H7 (cell line): ENCODE measurements around the gene SKIDA1.

- RAMPAGE, long total RNA: no peak
Observed at GRCh38 chr10:20085697-20085923, 269.4 kb downstream of the PLXDC2 start.

DNA sequence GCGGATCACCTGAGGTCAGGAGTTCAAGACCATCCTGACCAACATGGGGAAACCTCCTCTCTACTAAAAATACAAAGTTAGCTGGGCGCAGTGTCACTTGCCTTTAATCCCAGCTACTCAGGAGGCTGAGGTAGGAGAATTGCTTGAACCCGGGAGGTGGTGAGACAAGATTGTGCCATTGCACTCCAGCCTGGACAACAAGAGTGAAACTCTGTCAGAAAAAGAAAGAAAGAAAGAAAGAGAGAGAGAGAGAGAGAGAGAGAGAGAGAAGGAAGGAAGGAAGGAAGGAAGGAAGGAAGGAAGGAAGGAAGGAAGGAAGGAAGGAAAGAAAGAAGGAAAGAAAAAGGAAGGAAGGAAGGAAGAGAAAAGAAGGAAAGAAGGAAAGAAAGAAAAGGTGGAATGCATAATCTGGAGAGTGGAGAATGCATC lies 345.6 kb downstream of the PLXDC2 start:
- RAMPAGE, long total RNA: no peak

DNA sequence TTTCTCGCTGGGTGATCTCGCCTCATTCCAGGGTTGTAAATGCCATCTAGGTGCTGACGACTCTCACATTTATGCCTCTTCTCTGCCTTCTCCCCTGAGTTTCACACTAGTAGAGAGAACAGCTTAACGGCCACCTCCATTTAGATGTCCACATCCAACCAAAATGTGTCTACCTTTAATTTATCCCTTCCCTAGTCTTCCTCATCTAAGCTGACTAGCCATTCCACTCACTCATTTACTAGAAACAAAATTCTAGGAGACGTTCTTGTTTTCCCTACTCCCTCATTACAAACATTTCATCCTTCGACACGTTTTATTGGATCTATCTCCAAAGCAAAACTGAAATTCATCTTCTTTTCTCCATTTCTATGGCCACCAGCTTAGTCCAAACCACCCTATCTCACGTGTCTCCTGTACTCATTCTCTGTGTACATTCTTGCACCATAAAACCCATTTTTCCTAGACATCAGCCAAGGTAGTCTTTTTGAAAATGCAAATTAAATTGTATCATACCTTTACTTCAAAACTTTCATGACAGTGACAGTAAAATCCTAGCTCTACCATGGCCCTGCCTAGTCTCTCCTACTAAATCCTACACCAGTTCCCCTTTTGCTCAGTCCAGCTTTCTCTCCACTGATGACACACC lies 33.0 kb upstream of the NEBL start:
- RAMPAGE, long total RNA: no peak

DNA sequence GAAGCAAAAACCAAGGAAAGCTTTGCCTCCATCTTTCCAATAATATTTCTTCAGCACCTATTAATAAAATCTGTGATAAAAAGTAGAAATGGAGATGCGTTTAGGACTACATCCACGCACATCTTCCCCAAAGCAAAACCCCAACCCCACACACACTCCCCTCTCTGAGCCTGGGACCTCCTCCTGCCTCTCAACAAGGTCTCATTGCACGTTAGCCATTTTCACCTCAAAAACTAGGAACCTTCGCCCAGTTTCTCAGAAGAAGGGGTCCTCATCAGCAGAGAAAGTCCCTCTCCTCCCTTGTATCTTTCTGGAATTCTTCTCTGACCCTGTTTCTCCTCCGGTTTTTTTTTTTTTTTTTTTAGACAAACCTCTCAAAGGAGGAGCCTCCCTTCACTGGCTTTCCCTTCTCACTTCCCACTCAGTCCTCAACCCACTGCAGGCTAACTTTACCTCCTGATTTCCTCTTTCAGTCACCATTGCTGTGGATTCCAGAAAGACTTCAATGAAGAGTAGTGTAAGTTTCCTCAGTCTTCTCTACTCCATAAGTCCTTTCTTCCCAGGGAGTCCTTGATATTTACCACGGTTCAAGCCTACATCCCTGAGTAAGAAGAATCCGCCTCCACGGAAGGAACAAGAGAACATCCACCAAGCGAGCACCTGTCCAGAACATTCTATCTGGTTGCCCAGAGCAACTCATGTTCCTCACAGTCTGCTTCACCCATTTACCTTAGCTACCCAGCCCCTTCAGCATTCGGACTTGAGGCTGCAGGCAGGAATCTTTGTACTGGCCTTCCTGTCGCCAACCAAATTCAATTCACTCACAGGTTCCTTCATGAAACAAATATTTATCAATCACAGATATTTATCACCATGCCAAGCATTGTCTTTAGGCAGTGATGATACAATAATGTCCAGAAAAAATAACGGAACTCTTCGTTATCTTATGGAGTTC lies 250.2 kb upstream of the NEBL start:
- RAMPAGE, long total RNA: no peak

- RAMPAGE, long total RNA: no peak
Observed at GRCh38 chr10:21159194-21159702, 262.1 kb upstream of the NEBL start.

DNA sequence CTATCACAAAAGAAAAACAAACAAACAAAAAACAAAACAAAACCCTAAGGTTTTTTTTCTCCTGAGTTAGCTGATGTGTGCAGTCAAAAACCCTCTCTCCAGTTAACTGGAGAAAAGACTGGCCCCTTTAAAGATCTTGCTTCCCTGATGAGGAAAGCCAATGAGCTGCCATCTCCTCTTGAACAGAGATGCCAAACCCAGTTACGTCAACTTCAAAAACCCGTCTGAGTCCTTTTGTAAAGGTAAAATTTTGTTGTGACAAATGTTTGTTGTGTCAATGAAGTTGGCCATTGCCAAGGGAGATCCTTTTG lies 314.1 kb downstream of the SKIDA1 start:
- RAMPAGE, long total RNA: no peak

DNA sequence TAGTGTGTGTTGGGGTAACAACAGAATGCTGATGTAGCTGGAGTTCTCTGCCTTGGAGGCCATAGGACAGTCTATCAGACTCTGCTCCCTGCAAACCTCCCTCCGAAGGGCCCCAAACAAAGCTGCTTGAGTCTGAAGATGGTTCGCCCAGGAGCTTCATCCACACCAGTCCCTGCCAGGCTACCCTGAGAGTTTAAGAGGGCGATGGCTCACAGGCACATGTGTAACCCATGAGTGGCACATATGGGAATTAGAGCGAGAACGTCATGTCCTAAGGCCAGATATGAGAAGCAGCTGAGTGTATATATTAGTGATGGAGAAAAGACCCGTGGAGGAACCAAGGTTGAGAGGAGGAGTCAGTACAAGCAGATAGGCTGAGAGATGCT lies 270.5 kb downstream of the SKIDA1 start:
- RAMPAGE, long total RNA: no peak

DNA sequence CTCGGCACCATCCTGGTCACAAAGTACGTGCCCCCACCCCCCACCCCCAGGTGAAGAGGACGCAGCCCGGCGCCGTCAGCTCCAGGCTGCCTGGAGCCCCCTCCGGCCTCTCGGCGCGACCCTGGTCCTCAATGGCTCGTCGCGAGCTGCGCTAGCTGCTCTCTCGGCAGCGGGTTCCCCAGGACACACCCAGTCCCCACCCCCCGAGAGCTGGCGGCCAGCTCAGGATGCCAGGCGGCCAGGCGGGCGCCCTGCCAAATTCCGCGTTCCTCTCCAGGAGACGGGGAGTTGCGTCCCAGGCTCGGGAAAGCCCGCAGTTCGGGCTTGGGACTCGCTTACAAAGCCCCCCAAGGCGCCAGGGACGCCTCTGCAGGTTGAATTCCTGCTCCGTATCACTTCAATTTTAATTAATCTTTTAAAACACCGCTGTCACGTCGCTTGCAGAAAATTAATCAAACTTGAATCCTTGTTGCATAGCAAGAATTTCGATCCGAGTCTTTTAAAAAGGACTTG lies 28.3 kb downstream of the SKIDA1 start:
- RAMPAGE, long total RNA: no peak

GRCh38 chr10:21516775-21517586 lies 8.5 kb downstream of the SKIDA1 start:
- RAMPAGE, long total RNA: no peak

GRCh38 chr10:21525210-21526212 lies at the start of gene SKIDA1:
Gene SKIDA1, minus strand, starts transcription at chr10:21525682.
- RAMPAGE, long total RNA: no peak

DNA sequence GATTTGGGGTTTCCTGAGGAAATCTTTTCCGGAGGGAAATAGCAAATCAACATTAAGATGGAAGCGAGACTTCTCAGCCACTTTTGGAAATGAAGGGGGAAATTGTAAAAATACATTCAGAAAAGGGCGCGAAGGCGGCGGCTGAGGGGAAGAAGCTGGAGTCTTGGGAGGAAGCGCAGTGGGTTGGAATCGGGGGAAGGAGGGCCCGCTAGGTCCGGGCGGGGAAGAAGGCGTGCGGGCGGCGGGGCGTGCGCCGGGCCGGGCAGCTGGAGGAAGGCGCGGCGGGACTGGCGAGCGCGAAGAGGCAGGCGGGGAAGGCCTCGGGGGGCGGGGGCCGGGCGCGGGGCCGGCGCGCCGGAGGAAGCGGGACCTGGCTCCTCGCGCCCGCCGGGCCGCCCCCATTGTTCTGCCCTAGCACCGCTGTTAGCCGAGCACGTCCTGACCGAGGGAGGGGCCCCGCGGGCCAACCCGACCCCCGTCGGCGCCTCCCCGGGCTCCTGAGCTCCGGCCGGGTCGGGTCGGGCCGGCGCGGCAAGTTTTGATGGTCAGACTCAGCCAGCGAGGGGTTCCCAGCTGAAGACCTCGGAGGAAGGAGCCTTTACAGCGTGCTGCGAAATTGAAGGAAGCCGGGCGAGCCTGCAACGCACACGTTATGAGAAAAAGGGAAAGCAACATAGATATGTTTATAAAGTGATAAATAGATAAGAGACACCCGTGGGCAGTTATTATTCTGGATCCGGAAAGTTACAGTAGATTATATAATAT lies 1.6 kb upstream of the SKIDA1 start:
- RAMPAGE, long total RNA: no peak

- RAMPAGE, long total RNA: no peak
Observed at GRCh38 chr10:21534571-21535327, 717 bp downstream of the MLLT10 start.

- RAMPAGE, long total RNA: no peak
Observed at GRCh38 chr10:21545118-21545628, 11.1 kb downstream of the MLLT10 start.

DNA sequence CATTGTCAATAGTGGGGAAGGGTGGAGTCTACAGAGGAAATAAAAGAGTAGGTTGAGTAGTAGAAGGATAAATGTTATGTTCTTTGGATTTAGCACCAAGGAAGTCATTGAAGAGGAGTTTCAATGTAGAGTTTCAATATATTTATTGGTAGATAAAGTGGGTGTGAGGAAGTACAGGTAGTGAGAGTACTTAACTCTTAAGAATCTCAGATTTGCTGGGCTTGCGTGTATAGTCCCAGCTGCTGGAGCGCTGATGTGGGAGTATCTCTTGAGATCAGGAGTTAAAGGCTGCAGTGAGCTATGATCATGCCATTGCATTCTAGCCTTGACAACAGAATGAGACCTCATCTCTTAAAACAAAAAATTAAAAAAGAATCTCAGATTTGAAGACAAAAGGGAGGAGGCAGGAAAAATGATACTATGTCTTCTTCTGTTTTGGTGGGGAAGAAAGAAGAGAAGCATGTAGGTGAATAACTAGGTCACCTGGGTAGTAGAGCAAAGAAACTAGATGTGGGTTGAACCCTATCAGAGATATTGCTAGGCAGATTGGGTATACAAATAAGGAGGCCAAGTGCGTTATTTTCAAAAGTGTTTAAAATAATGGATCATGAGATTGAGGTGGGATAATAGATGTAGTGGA lies 95.7 kb downstream of the MLLT10 start:
- RAMPAGE, long total RNA: no peak

GRCh38 chr10:21655416-21655998 lies 121.5 kb downstream of the MLLT10 start:
- RAMPAGE, long total RNA: no peak

DNA sequence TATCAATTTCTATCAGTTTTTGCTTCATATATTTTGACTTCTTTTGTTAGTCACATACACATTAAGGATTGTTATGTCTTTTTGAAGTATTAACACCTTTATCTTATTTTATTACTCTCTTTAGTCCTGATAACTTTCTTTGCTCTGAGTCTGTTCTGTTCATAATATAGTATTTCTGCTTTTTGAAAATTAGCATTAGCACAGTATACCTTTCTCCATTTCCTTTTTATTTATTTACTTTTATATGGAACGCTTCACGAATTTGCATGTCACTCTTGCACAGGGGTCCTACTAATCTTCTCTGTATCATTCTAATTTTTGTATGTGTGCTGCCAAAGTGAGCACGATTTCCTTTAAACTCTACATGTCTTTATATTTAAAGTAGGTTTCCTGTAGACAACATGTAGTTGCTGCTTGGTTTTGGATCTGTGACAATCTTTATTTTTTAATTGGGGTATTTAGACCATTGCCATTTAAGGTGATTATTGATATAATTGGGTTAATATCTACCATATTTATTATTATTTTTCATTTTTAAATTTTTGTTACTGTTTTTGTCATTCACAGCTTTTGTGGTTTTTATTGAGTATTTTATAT lies 127.5 kb downstream of the MLLT10 start:
- RAMPAGE, long total RNA: no peak

DNA sequence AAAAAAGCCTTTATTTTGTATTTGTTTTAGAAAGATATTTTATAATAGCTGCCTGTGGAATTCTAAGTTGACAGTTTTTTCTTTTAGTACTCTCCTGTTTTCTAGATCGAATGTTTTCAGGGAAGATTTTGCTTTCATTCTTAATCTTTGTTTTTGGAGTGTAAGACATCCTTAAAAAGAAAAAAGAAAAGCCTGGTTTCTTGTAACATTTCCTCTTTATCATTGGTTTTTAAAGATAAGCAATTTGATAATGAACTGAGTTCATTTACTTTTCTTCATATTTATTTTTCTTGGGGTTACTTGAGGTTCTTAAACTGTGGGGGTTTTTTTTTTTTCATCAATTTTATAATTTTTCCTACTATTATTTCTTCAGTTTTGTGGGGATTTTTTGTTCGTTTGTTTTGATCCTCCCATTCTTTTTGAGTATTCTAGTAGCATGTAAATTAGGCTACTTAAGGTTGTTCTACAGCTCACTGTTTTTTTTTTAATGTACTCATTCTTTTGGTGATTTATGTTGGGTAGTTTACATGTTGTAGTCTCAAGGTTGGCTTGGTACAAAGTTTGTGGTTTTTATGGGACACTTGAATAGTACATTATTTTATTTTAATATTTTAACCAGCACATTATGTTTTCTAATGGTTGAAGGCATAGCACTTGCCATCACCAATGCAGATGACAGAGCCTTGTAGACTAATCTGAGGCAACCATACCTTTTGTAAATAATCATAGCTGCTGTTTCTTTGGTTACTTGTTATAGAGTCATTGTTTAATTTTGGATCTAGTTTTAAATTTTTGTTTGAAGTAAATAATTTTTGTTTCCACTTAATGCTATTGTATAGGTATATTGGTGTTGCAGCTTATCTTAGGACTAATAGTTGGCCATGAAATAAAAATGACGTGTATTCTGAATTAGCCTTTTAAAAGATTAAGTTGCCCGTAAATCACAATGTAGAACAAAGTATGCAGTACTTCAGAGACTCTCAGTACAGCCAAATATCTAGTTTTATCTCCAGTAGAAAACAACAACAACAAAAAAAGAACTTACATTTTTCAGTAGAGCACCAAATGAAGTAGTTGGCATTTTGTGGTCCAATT lies 133.4 kb downstream of the MLLT10 start:
- RAMPAGE, long total RNA: no peak

- RAMPAGE, long total RNA: no peak
Observed at GRCh38 chr10:21673293-21674128, 139.5 kb downstream of the MLLT10 start.

GRCh38 chr10:21750345-21750929 lies 216.4 kb downstream of the MLLT10 start:
- RAMPAGE, long total RNA: no peak

GRCh38 chr10:21798397-21799059 lies 205.0 kb downstream of the DNAJC1 start:
- RAMPAGE, long total RNA: no peak